Mesenchymal stem cell of adipose (primary cell): ENCODE measurements around a stretch of chr13.

GRCh38 chr13:112230465-112231089 is 145.6 kb upstream of the SPACA7 start:
- CAGE, long polyA plus RNA: no peak

- CAGE, long polyA plus RNA: no peak
Measured at GRCh38 chr13:112242752-112243431, 133.3 kb upstream of the SPACA7 start.

GRCh38 chr13:112516087-112516844 is 71.7 kb downstream of the TUBGCP3 start:
- CAGE, long polyA plus RNA: no peak

DNA sequence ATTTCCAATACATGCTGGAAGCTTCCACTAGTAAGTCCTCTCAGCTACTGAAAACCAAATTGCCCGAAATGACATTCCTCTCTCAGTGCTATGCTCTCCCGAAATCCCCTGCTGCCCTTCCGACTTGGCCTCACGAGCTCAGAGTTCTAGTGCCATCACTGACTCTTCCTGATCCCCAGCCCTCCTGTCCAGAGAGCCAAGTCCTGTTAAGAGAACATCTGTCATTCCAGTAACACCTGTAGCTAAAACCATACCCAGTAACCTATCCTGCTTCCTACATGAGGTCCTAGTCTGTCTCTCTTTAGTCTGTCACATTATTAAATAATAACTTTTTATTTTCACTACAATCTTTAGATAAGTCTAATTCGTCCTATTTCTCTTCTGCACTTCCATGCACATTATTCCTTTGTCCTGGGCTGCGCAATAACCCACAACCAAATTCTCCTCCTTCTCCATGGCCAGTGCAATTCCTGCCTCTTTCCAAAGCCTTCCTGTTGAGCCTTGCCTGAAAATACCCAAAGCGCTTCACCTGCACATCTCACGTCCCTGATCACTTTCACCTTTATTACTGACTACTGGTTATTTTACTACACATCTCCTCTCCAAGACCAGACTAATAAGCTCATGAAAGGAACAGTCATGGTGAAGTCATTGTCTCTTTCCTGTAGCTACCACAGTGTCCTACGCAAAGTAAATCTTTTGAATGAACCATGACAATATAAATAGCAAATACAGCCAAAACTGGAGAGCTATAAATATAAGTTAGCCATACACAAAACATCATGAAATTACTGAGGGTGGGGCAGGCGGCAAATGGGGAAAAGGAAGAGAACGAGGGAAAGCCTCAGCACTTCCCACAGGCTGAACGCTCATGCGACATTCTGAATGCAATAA is 62.9 kb downstream of the TUBGCP3 start:
- CAGE, long polyA plus RNA: no peak

- CAGE, long polyA plus RNA: no peak
Measured at GRCh38 chr13:112685882-112686329, 3.9 kb upstream of the ATP11A start.

DNA sequence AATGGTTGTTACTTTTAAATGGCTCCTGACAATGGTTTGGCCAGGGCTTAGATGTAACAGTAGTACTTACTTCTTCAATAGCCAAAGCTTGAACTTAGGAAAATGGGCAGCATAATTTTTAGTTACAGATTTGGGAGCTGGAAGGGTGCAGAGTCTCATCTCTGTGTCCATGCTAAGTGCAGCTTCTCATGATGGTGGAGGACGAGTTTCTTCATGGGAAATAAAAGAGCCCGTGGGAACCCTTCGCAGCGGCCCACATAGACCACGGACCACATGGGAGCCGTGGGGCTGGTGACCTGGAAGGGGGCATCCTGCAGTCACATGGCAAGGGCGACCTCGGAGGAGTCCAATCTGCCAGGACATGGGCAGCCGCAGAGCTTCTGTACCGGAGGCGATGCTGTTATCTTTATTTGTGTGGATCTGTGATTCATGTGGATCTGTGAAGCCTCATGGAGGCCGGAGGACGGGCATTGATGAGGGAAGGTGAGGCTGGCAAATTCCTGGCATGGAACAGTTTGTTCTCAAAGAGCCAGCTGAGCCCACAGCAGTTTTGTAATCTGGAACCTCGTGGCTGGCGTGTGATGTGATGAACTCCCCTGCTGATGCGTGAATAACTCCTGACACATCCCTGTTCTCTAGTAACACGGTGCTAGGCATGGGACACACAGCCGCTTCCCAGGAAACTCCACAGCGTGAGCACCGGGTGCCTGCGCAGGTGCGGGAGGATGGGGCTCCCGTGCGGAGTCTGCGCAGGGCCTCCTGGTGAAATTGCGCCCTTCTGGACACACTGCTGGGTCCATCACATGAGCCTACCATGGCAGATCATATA is 40.3 kb downstream of the ATP11A start:
- CAGE, long polyA plus RNA: no peak

- CAGE, long polyA plus RNA: no peak
Measured at GRCh38 chr13:112740539-112741169, 50.8 kb downstream of the ATP11A start.

- CAGE, long polyA plus RNA: no peak
Measured at GRCh38 chr13:112743209-112744135, 53.6 kb downstream of the ATP11A start.

- CAGE, long polyA plus RNA: no peak
Measured at GRCh38 chr13:112767656-112768185, 77.9 kb downstream of the ATP11A start.

DNA sequence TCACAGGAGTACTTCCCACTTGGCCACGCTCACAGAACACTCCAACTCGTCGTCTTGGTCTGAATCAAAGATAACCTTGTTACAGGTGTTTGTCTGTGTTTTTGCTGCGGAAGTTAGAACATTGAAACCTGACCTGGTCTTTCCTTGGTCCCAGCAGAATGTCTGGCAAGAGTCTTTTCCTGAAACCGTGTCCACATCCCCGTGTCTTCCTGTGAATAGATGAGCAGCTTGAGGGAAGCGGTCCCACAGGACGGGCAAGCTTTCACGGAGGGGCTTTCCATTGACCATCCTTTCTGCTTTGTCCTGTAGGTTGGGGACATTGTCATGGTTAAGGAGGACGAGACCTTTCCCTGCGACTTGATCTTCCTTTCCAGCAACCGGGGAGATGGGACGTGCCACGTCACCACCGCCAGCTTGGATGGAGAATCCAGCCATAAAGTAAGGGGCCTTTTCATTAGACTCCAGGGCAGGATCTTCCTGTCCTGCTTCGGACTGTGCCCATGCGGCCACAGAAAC is 126.0 kb downstream of the ATP11A start:
- CAGE, long polyA plus RNA: no peak

GRCh38 chr13:112850755-112851497 is 118.1 kb upstream of the MCF2L start:
- CAGE, long polyA plus RNA: no peak

DNA sequence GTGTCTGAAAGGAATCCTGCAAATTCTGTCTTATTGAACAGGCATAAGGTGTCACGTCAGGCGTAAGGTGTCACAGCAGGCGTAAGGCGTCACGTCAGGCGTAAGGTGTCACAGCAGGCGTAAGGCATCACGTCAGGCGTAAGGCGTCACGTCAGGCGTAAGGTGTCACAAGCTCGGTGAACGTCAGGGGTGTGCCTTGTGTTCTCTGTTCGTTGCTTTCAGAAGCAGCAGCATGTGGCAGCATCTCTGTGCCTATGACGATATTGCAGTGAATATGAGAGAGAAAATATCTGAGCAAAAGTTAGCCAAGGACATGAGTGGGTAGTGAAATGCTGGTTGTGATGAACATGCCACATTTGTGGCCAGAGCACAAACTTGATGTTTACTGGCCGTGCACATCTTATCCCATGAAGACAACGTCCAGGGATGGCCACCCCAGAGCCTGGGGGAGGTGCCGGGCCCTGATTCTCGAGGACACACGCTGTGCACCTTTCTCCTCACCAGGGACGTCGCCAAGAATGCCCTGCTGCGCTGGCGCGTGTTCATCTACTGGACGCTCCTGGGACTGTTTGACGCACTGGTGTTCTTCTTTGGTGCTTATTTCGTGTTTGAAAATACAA is 107.0 kb upstream of the MCF2L start:
- CAGE, long polyA plus RNA: no peak

DNA sequence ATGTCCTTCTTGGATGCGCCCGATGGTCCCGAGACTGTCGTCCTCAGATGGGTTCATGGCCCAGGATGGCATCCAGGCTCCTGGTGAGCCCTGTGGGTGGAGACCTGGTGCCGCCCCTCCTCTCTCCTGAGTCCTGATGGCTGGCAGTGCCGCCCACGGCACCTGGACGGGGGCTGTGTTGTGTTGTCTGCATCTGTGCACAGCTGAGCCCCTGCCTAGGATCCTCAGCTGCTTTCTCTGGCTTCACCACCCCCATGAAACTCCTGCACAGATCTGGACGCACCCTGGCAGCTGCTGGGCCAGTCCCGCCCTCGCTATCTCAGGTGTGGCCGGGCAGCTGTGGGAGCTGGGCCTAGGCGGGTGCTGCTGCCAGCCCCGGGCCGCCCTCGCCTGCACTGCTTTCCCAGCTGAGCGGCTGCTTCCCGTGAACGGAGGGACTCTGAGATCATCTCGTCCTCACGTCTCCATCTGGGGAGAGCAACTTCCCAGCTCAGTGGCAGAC is 27.7 kb downstream of the MCF2L start:
- CAGE, long polyA plus RNA: no peak

- CAGE, long polyA plus RNA: no peak
Measured at GRCh38 chr13:112997442-112998005, 28.5 kb downstream of the MCF2L start.

DNA sequence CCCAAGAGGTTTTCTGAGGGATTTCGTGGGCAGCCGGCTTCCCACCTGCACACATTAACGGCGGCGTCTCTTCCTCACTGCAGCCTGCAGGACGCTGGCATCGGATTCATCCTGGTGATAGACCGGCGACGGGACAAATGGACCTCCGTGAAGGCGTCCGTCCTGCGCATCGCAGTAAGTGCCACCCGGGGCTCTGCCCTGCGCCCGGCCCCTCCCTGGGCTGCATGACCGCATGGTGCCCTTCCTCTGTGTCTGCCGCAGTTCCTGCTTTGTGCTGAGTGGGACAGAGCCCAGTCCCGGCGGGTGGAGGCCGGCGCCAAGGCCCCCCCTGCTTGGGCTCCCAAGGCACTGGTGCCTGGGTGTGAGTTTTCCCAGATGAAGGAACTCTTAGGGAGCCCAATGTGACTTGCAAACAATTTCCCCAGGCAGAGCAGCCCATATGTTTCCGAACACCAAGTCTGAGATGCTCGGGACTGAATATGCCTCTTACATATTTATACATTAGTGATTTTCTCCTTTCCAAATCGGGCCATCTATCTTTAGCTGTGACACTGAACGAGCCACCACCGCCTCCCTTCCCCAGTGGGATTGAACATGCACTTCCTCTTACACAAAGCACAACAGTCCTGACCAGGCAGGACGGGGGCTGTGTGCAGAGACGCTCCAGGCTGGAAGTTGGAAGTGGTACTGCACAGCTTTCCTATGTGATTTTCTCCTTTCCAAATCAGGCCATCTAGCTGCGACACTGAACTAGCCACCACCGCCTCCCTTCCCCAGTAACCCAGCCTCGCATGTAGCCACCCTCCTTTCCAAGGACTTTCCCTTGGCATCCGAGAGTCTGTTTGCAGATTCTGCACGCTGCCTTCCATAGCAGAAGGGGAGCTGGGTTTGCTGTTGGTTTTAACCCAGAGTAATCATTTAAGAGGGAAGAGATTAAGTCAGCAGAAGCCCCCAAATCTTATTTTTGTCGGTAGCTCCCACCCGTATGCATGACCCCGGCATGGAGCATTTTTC is 60.1 kb upstream of the F7 start:
- CAGE, long polyA plus RNA: no peak

- CAGE, long polyA plus RNA: no peak
Measured at GRCh38 chr13:113138698-113139560, 16.3 kb downstream of the F10 start.

DNA sequence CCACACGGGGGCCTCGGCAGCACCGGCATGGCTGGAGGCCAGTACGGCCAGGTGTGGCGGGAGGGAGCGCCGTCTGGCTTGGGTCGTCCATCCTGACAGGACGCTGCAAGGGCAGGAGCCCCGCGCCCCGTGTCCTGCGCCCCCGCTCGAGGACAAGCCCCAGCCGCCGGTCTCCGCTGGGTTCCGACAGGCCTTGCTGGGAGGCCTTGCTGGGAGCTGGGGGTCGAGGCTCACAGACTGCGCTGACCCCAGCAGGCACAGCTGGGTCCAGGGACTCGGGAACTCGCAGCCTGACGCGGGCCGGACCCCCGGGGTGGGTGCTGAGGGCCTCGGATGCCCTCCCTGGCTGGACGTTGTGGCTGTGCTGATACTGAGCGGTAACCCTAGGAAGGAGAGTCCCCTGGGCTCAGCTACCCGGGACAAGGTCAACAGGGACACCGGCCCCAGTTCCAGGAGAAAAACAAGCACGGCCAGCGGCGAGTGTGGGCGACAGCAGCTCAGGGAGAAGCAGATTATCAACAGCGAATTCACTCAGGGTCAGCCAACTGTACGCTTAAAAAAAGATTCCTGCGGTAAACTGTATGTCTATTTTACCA is 5.1 kb upstream of the PROZ start:
- CAGE, long polyA plus RNA: no peak

- CAGE, long polyA plus RNA: no peak
Measured at GRCh38 chr13:113177926-113178636, 19.6 kb downstream of the PROZ start.

DNA sequence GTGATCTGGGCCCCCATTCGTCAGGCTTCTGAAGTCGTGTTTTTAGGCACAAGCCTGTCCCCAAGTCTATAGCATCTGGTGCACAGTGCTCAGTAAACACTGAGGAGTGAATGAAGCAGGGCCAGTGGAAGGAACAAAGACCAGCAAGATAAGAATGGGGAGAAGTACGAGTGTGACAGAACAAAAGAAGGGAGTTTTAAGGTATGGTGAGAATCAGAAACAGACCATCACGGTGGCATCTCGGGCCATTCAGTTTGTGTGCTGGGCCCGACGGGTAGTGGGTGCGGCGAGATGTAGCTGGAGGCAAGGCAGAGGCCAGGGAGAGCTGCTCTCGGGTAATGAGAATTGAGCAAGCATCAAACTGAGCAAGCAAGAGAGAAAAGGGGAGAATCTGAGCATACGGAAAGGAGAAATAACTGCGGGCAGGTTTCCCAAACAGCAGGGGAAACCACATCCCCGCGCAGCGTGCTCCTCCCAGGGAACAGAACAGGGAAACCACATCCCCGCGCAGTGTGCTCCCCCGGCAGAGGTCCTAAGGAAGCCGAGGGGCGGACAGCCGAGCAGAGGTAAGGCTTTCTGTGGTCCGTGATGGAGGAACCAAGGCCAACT is 23.4 kb upstream of the LAMP1 start:
- CAGE, long polyA plus RNA: no peak

- CAGE, long polyA plus RNA: no peak
Measured at GRCh38 chr13:113408049-113408707, 44.2 kb upstream of the GRTP1 start.